Trachea (tissue), 1 donor: ENCODE measurements around the gene TPO.

- PRO-cap = no peak
Measured at GRCh38 chr2:40460-41190, 5.7 kb downstream of the FAM110C start.

DNA sequence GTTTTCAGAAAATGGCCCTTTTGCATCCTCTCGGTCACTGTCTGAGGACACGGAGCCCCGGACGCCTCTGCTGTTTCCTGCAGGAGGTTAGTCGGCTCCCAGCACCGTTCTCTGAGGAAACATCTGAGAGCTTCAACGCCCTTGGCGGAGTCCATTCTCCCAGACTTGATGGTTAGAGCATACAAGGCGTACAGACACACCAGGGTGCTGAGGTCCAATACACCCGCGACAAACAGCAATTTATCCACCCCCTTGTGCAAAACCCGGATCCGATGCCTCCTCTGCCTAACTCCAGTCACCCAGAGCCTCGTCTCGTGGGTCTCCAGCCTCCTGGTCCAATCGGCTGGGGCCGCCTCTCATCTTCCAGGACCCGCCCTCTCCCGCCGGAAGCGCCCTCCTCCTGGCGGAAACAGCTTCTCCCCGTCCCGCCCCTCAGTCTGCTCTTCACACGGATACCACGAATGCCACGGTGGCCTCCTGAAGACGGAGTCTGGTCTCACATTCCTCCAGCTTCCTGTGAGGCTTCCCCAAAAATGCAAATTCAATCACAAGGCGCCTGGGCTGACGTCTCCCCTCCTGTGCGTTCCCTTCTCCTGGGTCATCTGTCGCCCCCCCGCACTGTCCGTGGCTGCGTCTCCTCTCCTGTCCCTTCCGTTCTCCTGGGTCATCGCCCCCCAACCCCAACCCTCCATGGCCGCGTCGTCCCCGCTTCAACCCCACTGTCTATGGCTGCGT is 119.3 kb downstream of the TMEM18 start:
- PRO-cap = no peak

- PRO-cap = no peak
Measured at GRCh38 chr2:690813-691400, 13.7 kb upstream of the TMEM18 start.

GRCh38 chr2:1240396-1240871 is 172.8 kb upstream of the TPO start:
- PRO-cap = no peak

- PRO-cap = no peak
Measured at GRCh38 chr2:1412863-1413889, at the start of gene TPO. TPO (plus strand) TSS chr2:1413463.

- PRO-cap = no peak
Measured at GRCh38 chr2:1415115-1415895, 2.0 kb downstream of the TPO start.

DNA sequence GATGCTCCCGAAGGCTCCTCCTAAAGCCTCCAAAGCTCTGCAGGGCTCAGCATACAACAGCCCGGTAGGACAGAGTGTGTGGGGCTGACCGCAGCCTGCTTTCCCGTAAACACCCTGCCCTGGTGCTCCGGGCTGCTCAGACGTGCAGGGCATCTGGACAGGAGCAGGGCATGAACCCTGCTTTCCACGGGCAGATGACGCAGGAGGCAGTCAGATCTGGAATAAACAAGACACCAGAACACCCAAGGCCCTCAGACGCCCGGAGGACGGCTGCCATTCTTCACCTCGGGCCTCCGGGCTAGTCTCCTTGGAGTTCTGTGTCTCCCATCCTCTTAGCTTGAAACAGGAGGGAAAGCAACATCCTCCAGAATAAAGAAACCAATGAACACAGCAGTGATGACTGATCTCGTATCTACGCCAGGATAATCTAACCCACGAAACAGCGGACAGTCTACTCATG is 7.3 kb downstream of the PXDN start:
- PRO-cap = no peak

GRCh38 chr2:1745076-1745823 is 935 bp upstream of the PXDN start:
- PRO-cap = unidirectional peak, minus-strand start at chr2:1745484

DNA sequence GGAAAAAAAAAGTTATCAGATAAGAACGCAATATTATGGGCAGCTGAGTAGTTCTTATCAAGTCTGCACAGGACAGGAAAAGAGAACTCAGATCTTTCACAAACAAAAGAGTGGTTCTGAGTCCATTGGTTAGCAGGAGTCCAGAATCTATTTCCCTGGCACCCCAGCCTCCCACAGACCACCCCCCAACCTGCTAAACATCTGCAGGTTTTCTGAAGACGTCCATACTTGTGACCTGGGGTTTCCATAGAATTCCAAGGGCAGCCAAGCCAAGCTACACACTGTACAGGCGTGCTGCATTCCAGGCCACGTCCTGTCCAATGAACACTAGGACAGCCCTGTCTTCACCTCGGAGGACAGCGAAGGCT is 167.0 kb upstream of the PXDN start:
- PRO-cap = no peak

DNA sequence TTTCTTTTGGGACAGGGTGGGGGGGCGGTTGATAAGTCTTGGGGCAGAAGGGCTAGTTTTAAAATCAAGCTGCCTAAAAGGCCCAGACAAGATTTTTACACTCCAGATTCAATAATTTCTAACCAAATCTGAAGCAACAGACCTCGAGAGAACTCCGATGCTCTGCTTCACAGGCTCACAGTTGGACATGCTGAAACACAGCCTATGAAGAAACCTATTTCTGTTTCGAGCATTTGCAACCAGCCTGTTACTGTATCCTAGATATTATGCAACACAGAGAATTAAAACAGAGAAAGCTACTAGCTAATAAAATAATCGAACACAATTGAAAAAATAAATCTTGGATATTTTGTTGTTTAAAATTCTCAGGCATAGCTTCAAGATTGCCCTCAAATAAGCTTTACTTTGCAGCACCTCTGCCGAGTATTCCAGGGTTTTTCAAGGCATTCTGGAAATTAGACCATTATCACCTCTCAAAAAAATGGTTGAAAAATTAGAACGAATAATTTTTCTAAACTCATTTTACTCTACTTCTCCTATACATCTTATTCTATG is 1.4 kb upstream of the MYT1L start:
- PRO-cap = no peak

DNA sequence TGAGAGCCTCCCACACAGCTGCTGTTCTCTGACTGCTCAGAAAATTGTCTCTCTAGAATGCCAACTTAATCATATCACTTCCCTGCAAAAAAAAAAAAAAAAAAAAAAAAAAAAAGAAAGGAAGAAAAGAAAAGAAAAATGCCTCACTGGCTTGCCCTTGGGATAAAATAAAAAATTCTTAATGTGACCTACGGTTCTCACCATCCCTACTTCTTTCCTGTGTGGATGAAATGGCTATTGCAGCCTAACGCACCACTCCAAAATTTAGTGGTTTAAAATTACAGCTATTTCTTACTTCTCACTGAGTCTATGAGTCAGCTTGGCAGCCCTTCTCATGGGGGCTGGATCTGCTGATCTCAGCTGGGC is 411.8 kb upstream of the MYT1L start:
- PRO-cap = no peak

DNA sequence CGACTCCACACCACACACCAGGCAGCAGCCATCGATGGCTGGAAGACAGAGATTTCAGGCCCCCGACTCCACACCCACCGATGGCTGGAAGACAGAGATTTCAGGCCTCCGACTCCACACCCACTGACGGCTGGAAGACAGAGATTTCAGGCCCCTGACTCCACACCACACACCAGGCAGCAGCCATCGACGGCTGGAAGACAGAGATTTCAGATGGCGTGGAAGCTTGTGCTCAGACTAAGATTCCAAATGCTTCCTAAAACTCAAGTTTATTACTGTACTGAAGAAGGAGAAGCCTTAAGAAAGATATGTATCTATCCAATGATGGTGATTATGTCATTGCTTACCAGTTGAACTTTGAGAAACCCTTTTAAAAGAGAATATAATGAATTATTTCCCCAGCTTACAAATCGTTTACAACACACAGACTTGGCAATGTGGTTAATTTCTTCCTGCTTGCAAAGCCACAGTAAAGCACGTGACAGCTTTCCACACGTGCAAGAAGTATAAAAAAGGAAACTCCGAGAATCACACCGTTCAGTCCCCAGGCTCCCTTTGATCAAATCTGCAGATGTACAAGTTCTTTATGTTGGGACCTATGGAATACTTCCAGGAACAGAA is 135.1 kb downstream of the EIPR1 start:
- PRO-cap = no peak

GRCh38 chr2:3309801-3310390 is 67.7 kb downstream of the EIPR1 start:
- PRO-cap = no peak

DNA sequence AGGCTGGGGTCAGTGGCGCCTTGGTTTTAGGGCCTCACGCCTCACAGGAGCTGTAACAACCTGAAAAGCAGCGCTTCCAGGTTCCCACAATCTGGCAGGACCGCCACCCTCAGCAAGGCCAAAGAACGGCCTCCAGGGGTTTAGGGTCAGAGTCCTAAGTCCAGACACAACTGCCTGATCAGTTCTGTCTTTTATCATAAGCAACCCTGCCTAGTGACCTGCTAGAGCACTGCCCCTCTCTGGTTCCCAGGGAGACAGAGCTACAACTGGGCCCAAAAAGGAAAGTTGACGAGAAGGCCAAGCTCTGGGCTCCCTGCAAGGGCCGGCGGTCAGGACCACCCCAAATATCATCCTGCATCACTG is 52.8 kb downstream of the EIPR1 start:
- PRO-cap = no peak

DNA sequence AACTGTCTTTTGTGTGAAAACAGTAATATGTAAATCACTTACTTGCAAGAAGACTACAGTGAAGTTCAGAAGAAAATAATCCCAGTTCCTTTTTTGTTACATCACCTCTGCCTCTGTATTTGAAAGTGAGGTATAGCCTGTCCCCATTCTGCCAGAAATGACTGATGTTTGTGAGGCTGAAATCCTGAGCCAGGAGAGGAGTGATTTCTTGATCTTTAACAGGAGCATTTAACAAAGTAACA is 24.2 kb downstream of the TRAPPC12 start:
- PRO-cap = no peak

DNA sequence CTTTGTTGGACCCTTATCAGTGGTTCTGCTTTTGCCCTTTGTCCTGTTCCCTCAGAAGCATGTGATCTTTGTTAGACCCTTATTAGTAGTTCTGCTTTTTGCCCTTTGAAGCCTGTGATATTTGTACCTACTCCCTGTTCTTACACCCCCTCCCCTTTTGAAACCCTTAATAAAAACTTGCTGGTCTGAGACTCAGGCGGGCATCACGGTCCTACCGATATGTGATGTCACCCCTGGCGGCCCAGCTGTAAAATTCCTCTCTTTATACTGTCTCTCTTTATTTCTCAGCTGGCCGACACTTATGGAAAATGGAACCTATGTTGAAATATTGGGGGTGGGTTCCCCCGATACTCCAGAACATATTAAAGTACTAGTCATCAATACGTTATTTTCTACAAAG is 3.8 kb downstream of the ADI1 start:
- PRO-cap = no peak

DNA sequence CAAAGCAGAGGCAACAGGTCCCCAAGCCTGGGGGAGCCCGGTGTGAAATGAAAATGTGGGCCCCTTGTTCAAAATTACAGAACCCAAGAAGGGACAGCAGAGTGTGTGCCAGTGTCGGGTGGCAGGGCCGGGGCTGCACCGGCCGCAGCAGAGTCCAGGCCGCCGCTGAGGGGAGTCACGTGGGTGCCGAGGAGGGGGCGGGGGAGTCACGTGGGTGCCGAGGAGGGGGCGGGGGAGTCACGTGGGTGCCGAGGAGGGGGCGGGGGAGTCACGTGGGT is 10.1 kb downstream of the COLEC11 start:
- PRO-cap = no peak

- PRO-cap = no peak
Measured at GRCh38 chr2:3694782-3695478, 8.4 kb upstream of the DCDC2C start.

GRCh38 chr2:3912240-3912512 is 208.8 kb downstream of the DCDC2C start:
- PRO-cap = no peak

GRCh38 chr2:4132884-4133214 is 429.5 kb downstream of the DCDC2C start:
- PRO-cap = no peak